WTC11 (cell line): ENCODE measurements around a stretch of chr6.

- PRO-cap = bidirectional peak, plus-strand start at chr6:108562634, minus-strand start at chr6:108562591; unidirectional peak, minus-strand start at chr6:108562700
These were observed 1.6 kb downstream of the FOXO3 start for GRCh38 chr6:108562032-108563000.

DNA sequence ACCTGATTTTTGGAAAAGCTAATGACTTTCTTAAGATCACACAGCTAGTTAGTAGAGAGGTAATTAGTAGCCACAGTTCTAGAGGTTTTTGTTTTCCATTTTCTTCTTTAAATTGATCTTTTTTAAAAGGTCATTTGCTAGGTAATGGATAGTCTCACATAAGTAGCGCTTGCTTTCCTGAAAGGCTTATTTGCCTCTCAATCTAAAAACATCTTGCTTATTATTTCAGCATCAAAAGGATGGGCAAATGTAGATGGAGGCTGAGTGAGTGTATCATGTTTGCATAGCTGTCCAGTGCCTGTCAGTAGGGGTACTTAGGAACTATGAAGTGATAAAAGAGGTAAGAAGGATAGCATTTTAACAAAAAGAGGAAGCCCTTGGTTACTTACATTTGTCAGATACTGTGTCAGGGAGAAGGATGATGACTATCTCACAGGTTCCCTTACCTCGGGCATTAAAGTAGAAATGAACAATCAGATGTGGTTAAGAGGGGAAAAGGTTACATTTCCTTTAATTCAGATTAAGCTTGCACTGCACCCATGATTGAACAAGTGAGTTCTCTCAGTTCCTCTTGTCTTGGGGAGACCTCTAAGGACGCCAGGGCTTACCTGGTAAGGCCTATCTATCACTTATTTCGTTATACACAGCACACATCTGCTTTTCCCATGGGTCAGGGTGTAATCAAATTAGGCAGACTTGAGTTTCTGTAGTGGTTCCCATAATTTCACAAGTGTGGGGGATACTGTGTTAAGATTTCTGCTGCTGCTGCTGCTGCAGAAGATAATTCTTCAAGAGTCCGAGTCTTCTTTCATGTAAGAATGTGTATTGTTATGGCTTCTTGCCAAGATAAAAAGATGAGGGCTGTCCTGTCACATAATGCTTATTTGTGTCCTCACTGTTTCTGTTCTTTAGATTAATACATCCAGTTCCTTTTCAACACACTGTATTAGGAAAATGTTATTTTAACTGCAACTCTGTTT lies 4.5 kb downstream of the FOXO3 start:
- PRO-cap = no peak

DNA sequence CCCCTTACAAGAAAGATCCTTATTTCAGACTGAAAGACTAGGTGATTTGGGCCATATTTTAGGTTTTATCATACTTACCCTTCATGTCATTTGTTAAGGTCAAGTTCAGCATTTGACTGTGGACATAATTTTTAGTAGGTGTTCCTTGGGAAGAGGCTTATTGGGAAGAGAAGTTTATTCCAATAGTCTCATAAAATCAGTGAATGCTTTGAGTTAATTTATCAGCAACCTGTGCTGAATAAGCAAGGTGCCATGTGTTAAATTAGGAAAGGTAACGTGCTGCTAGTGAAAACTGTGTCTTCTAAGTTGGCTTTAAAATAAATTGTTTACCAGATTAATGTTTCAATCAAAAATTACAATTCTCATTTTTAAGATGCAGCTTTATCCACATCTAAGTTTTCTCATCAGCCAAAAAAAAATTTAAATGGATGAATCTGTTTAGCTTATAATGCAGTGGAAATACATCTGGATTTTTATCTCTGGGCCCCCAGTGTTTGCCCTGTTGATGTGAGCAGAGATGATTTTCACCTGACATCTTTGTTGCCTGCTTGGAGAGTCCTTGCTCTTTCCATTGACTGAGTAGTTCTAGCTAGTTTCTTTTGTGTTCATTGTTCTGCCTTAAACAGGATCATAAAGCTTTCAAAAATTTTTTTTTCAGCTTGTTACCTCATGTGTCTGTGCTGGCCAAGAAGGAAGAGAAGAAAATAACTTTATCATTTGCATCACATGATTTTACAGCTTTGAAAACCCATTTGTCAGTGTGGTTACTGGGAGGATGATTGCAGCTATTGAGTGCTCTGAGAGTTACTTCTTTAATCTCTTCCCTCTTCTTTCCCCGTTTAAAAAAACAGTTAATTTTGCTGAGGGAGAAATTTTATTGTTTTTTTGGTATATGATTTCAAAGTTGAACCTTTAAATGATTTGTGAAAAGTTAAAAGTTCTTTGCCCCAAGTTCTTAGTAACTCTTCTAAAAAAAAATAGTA lies 15.8 kb downstream of the FOXO3 start:
- PRO-cap = no peak

GRCh38 chr6:108636266-108636950 lies 75.7 kb downstream of the FOXO3 start:
- PRO-cap = no peak

- PRO-cap = no peak
These were observed 95.5 kb downstream of the FOXO3 start for GRCh38 chr6:108655907-108656891.

DNA sequence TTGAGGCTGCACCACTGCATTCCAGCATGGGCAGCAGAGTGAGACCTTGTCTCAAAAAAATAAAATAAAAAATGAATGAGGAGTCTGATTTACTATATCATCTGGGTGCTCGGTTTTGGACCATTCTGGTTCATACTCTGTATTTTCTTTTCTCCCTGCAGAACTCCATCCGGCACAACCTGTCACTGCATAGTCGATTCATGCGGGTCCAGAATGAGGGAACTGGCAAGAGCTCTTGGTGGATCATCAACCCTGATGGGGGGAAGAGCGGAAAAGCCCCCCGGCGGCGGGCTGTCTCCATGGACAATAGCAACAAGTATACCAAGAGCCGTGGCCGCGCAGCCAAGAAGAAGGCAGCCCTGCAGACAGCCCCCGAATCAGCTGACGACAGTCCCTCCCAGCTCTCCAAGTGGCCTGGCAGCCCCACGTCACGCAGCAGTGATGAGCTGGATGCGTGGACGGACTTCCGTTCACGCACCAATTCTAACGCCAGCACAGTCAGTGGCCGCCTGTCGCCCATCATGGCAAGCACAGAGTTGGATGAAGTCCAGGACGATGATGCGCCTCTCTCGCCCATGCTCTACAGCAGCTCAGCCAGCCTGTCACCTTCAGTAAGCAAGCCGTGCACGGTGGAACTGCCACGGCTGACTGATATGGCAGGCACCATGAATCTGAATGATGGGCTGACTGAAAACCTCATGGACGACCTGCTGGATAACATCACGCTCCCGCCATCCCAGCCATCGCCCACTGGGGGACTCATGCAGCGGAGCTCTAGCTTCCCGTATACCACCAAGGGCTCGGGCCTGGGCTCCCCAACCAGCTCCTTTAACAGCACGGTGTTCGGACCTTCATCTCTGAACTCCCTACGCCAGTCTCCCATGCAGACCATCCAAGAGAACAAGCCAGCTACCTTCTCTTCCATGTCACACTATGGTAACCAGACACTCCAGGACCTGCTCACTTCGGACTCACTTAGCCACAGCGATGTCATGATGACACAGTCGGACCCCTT lies 102.9 kb downstream of the FOXO3 start:
- PRO-cap = no peak

GRCh38 chr6:108739111-108739519 lies 109.1 kb upstream of the ARMC2 start:
- PRO-cap = no peak

DNA sequence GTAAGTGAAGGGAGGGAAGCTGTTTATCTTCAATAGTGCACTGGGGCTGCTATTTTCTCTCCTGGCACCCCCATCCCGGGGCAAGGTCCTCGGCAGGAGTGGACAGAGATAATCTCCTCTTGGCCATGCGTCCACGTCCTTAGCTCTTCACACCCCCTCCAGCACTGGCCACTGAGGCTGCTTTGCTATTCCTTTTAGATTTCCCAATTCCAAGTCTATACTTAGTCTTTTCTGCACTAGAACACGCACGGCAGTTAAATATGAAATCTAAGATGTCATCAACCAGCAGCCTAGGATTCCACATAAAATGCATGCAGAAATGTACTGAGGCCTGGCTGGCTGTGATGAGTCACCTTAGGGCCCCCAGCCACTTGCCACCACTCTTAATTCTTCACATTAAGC lies 87.8 kb upstream of the ARMC2 start:
- PRO-cap = no peak

GRCh38 chr6:108845987-108846496 lies 2.2 kb upstream of the ARMC2 start:
- PRO-cap = no peak

DNA sequence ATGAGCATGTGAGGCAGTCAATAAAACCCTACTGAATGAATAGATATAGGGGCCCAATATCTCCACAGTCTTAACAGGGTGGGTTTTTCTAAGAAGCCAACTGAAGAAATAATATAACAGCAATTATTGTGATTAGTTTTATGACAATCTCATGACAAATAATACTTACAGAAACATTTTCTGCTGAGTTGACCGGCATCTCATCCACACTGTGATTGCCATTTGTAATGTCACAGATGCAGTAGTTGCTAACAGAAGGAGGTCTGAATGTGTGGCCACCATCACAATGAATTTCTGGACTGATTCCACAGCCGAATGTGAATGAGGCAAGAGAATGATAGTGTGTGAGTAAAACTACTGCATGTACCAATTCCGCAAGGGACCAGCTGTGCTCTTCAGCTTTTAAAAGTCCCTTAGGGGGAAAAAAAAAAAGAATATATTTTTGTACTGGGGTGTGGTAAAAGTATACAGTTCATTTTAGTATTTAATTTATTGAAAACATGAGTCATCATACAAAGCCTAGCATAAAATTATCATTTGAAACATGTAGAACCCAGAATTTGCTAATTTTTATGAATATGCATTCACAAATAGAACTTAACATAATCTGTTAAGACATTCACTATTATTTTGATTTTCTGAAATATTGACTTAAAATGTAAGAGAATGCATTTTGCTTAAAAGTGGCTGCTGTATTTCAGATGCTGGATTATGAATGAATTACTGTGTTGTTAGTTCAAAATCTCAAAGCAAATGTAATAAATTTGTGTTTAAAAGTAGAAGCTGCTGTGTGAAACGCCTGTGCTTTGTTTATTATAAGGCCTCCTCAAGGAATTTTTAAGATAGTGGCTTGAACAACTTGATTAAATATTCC lies 96.1 kb downstream of the SESN1 start:
- PRO-cap = no peak

- PRO-cap = bidirectional peak, plus-strand start at chr6:109009757, minus-strand start at chr6:109009525
These were observed 85.0 kb downstream of the SESN1 start for GRCh38 chr6:109009373-109010395.

DNA sequence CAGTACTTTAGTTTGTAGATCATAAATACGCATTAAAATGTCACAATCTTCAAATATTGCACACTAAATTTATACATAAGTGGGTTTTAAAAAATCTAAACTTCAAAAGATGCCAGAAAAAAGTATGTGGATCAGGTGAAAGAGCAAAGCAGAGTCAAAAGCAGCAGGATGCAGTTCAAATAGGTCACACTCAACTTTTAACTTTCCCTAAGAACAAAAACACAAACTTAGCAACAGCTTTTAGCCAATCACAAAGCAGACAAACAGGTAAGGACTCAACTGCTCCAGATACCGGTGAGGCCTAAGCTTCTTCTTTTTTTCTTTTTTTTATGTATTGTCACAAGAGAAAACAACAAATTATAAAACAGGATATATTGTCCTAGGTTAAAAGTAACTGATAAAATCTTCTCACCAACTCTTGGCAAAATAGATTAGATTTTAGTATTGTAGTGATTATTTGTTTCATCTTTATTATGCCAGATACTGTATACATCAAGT lies 74.7 kb downstream of the SESN1 start:
- PRO-cap = no peak

DNA sequence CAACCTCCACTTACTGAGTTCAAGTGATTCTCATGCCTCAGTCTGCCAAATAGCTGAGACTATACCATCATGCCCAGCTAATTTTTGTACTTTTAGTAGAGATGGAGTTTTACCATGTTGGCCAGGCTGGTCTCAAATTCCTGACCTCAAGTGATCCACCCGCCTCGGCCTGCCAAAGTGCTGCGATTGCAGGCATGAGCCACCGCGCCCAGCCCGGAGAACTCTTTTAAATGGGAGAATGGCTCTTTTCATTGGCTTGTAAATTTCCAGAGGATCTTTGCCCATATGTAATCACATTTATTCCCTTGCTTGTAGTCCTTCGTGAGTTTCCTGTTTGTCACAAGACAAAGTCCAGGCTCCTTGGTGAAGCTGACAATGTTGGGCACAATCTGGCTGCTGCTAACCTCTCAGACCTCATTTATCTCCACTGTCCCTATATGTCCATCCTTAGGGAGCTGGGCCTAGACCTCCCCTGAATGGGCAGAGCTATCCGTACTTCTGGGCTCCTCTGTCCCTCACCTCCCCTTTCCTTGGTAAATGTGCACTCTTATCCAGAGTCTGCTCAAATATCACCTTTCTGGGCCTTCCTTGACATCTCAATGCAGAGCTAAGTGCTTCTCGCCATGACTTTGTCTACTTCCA lies 135.2 kb downstream of the CEP57L1 start:
- PRO-cap = no peak

- PRO-cap = no peak
These were observed 89.9 kb downstream of the CD164 start for GRCh38 chr6:109292180-109292969.

- PRO-cap = no peak
These were observed 85.8 kb downstream of the CD164 start for GRCh38 chr6:109296375-109297042.

- PRO-cap = no peak
These were observed 82.1 kb downstream of the CD164 start for GRCh38 chr6:109300031-109300740.

DNA sequence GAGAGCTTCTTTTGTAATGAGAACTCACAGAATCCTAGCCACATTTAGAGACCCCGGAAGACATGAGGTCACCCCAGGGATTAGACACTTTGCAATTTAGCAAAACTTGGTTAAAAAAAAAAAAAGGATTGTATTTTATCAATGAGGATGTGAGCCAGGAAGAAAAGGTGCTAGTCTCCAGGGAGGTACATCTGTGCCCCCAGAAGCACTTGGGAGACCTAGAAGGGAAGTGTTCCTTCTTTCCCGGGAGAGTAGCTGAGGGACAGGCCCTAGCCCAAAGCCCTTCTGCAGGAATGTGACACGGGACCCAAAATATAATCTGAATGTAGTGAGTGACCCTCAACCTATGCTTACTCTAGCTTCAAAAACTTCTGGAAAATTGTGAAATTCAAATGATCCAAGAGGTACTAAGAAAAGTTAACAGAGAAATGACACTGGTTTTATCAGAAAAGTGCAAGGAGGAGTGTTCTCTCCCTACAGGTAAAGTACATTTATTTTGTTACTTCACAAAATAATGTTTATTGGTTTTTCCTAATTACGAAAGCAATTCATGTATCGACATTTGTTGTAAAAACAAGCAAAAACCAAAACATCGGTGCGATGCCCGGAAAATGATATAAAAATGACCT lies 65.7 kb downstream of the CD164 start:
- PRO-cap = no peak

- PRO-cap = no peak
These were observed 63.9 kb downstream of the CD164 start for GRCh38 chr6:109318069-109318986.

DNA sequence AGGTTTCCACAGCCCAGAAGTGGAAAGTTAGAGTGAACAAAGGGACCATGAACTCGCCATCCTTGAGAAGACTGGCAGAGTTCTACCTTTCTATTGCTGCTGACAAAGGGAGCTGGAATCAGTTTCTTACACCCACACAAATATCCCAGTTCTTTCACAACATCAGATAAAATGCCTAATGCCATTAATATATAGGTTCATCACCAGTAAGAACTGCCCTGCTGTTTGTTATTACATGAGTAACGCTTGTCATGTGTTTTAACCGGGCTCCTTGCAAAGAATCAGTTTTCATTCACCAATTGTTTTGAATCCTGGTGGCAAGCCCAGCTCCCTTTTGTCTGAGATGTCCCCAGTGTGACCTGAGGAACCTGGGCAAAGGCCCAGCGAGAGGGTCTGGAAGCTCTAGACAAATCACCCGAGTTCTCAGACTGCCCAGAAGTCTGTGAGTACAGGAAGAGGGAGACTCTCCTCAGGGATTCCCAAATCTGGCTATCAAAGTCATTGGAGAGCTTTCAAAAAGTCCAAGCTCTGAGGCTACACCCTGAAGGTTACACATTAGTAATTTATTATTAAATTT lies 7.5 kb upstream of the CD164 start:
- PRO-cap = no peak

- PRO-cap = no peak
These were observed 728 bp downstream of the PPIL6 start for GRCh38 chr6:109439649-109440150.